ENCODE data around the gene RABGEF1.

GRCh38 chr7:66092648-66092960, 17.0 kb downstream of the ASL start:
- PRO-cap = no peak
CAGE:
- cytosol, long polyA plus RNA = no peak
- long polyA plus RNA = no peak
- nucleus, long polyA plus RNA = no peak

- PRO-cap = no peak
CAGE:
- cytosol, long polyA plus RNA = no peak
- long polyA plus RNA = no peak
- nucleus, long polyA plus RNA = no peak
Measured at GRCh38 chr7:66095171-66095554, 19.5 kb upstream of the CRCP start.

DNA sequence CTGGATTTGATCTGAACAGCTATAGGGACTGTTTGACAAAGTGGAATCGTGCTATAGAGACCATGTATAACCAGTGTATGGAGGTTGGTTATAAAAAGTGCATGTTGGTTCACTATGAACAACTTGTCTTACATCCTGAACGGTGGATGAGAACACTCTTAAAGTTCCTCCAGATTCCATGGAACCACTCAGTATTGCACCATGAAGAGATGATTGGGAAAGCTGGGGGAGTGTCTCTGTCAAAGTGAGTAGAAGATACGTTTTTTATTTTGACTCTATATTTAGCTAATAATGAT, 35.8 kb downstream of the TPST1 start:
- PRO-cap = no peak
CAGE:
- cytosol, long polyA plus RNA = no peak
- long polyA plus RNA = no peak
- nucleus, long polyA plus RNA = no peak

DNA sequence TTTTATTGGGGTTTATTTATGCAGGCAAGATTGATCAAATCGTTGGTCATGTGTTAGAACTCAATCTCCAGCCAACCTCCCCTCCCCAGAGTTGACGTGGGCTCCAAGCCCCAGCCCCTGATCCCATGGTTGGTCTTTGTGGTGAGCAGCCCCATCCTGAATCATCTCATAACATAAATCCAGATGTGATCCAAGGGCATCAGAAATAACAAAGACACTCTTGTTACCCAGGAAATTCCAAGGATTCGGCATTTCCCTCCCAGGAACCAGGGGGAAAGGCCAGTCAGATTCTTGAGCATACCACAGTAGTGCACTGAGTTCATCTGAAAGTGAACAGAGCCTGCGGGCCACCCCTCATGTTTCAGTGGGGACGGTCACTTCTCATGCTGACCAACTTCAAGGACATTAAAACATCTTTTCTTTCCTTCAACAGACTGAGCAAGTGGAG, 151.3 kb downstream of the TPST1 start:
- PRO-cap = no peak
CAGE:
- cytosol, long polyA plus RNA = no peak
- long polyA plus RNA = no peak
- nucleus, long polyA plus RNA = no peak

- PRO-cap = no peak
CAGE:
- cytosol, long polyA plus RNA = no peak
- long polyA plus RNA = no peak
- nucleus, long polyA plus RNA = no peak
Measured at GRCh38 chr7:66555087-66555364, 73.7 kb upstream of the KCTD7 start.

- PRO-cap = bidirectional peak, plus-strand start at chr7:66740733, minus-strand start at chr7:66740594
CAGE:
- cytosol, long polyA plus RNA = start-site peak on the minus strand at chr7:66740585-66740632, 432 and 346 reads in 2 replicates
- long polyA plus RNA = start-site peak on the plus strand at chr7:66740680-66740763, 937 and 579 reads in 2 replicates
- nucleus, long polyA plus RNA = start-site peak on the minus strand at chr7:66740586-66740635, 187 and 106 reads in 2 replicates
Measured at GRCh38 chr7:66739983-66740846, at the start of gene RABGEF1. Gene RABGEF1, plus strand, starts transcription at chr7:66740733.

DNA sequence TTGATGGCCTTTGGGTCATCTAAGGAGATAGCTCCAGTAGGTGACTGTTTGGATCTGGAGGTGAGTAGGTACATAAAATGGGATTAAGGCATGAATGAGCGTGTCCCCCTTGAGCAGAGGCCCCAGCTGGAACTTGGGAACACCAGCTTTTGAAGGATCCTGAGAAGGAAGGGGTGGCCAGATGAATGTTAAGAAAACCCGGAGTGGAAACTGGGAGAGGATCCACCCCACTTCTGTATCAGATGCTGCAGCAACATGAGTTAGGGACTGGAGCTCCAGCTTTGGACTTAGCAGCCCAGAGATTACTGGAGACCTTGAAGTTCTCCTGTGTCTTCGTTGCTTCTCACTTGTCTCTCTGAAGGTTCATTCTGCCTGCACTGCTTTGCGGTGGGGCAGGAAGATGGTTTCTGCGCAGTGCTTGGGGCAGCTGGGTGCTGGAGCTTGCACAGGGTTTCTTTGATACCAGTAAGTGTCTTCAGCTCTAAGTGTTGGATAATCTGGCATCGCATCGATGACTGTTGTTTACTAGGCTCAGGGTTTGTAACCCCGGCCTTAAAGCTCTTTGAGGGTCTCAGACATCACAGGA, 9.3 kb downstream of the TMEM248 start:
- PRO-cap = no peak
CAGE:
- cytosol, long polyA plus RNA = no peak
- long polyA plus RNA = no peak
- nucleus, long polyA plus RNA = no peak

DNA sequence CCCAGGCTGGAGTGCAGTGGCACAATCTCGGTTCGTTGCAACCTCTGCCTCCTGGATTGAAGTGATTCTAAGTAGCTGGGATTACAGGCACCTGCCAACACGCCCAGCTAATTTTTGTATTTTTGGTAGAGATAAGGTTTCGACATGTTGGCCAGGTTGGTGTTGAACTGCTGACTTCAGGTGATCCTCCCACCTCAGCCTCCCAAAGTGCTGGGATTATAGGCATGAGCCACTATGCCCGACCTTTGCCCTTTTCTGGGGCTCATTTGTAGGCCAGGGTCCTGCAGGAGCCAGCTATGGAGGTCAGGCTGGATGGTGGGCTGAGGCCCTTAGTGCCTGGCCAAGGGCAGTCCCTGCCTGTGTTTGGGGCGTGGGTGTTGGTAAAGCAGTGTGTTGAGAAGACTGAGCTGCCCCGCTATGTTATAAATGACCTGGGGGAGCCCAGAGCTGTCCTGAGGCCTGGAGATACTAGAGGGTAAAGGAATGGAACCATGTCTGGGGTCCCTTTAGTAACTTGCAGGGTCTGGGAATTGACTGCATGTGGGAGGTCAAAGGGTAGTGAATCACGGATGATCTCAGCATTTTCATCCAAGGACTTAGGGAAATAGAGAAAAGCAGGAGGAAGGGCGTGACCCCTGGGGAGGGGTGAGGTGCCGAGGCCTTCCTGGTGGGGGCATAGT, 31.2 kb downstream of the TMEM248 start:
- PRO-cap = no peak
CAGE:
- cytosol, long polyA plus RNA = no peak
- long polyA plus RNA = no peak
- nucleus, long polyA plus RNA = no peak

DNA sequence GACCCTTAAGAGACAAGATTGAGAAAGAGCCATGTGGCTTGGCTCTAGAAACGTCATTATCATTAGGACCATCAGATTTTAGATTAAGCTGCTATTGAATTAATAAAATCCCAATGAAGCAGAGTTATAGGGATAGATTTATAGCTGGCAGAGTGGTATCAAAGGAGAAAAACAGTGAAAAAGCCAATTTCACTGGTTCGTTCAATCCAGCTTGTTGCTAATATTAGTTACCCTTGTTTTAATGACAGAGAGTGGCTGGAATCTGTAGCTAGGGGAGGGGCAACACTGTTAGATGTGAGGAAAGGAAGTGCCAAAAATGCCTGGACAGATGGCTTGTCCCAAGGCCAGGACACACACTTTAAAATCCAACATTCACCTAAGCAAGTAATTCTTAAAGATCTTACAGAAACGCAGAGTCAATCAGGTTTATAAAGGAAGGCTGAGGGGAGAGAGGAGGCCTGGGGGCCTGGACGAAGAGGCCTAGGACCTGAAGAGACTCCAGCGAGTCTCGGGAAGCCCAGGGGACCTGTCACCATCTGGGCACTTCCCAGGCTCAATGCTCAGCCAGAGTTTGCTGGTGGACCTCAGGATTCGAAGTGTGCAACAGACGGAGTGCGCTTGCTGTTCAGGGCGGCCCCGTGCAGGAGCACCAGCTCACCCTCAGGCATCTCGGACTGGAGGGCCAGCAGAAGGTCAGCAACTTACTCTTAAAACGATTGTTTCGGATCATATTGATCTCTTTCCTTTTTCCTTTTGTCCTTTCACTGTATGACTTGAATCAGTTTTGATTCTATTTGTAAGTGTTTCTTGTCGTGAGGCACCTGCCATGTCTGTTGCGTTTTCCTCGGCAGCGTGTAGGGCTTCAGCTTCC, 36.7 kb downstream of the TMEM248 start:
- PRO-cap = no peak
CAGE:
- cytosol, long polyA plus RNA = no peak
- long polyA plus RNA = no peak
- nucleus, long polyA plus RNA = no peak

- PRO-cap = no peak
CAGE:
- cytosol, long polyA plus RNA = no peak
- long polyA plus RNA = no peak
- nucleus, long polyA plus RNA = no peak
Measured at GRCh38 chr7:66993830-66994029, 1.7 kb downstream of the SBDS start.

DNA sequence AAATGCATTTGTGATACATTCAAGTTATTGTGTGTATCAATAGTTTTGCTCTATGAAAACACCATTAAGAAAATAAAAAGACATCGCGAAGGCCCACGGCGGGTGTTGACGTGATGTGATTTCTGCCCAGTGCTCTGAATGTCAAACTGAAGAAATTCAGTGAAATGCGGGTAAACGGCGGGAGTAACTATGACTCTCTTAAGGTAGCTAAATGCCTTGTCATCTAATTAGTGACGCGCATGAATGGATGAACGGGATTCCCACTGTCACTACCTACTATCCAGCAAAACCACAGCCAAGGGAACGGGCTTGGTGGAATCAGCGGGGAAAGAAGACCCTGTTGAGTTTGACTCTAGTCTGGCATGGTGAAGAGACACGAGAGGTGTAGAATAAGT, 536.0 kb upstream of the AUTS2 start:
- PRO-cap = no peak
CAGE:
- cytosol, long polyA plus RNA = no peak
- long polyA plus RNA = no peak
- nucleus, long polyA plus RNA = no peak

DNA sequence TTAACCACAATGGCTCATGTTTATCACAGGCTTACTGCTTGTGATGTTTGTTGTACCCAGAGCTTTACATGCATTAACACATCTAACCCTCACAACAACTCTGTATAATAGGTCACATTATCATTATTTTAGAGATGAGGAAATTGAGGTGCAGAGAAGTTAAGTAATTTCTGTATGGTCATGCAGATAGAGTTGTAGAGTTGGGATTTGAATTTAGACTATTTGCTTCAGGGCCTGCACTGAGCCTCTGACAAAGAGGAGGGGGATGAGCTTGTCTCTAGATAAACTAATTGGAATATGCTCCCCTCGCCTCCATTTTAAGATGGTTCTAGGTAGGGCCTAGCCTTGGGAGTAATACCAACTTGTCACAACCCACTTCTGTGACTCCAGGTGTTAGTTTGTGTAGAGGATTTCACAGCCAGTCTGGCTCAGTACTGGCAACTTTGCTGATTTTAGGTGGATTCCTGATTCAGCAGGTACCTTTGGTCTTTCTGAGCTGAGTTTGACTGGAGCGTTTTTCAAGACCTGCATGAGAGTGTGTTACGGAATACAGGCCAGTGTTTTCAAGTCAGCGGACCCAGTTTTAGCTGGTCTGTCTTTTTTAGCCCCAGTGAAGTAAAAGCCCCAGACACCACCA, 19.8 kb downstream of the AUTS2 start:
- PRO-cap = no peak
CAGE:
- cytosol, long polyA plus RNA = no peak
- long polyA plus RNA = no peak
- nucleus, long polyA plus RNA = no peak

- PRO-cap = no peak
CAGE:
- cytosol, long polyA plus RNA = no peak
- long polyA plus RNA = no peak
- nucleus, long polyA plus RNA = no peak
Measured at GRCh38 chr7:69708835-69709422, 110.7 kb downstream of the AUTS2 start.

DNA sequence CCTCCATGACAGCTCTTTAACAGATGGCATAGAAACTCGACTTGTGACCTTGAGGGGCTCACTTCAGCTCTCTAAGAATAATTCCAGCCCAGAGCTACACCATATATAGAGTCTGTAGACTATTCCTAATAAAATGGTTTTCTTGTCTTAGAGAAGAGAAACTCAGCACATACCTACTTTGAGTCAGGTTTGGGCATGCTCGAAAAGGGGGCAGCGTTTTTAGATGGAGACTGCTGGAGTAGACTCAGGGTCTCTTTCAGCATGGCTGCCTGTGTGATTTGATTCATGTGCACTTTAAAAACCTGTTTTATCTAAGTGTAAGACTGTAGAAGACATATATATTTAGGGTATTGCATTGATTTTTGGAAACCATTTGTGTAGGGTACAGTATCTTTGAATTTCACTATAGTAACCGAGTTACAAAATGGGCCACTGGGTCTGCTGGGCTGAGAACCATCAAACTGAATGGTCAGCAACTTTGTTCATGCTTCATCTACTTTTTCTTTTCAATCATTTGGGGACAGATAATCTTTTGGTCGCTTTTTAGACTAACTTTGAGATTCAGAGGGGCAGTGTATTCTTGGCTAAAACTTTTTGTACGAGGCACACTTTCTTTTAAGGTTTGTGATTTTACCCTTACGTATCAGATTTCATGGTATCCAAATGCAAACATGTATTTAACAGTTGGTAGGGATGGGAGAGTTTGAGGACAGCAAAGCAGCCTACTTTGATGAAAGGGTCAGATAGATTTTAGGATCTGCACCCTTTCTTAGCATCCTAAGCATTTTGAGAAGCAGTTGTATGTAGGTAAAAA, 346.1 kb downstream of the AUTS2 start:
- PRO-cap = no peak
CAGE:
- cytosol, long polyA plus RNA = no peak
- long polyA plus RNA = no peak
- nucleus, long polyA plus RNA = no peak

- PRO-cap = no peak
CAGE:
- cytosol, long polyA plus RNA = no peak
- long polyA plus RNA = no peak
- nucleus, long polyA plus RNA = no peak
Measured at GRCh38 chr7:69953705-69954173, 355.5 kb downstream of the AUTS2 start.

- PRO-cap = no peak
CAGE:
- cytosol, long polyA plus RNA = no peak
- long polyA plus RNA = no peak
- nucleus, long polyA plus RNA = no peak
Measured at GRCh38 chr7:70506139-70506338, 625.9 kb upstream of the GALNT17 start.

DNA sequence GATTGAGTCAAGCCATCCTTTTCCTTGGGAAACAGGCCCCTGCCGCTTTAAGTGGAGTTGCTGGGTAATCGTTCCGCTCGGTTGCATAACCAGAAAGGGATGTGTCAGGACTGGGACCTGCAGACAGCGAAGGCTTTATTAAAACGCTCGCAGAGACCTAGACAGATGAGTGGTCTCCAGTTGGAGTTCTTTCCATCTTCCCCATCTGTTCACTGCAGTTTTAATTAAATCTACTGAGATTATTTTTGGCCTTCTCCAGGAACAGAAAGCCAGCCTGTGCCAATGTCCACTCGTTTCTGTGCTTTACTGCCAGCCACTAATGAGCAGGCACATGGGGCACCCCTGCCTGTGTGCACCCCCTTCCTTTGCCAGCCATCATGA, 557.0 kb upstream of the GALNT17 start:
- PRO-cap = no peak
CAGE:
- cytosol, long polyA plus RNA = no peak
- long polyA plus RNA = no peak
- nucleus, long polyA plus RNA = no peak

- PRO-cap = no peak
CAGE:
- cytosol, long polyA plus RNA = no peak
- long polyA plus RNA = no peak
- nucleus, long polyA plus RNA = no peak
Measured at GRCh38 chr7:70648009-70648632, 483.8 kb upstream of the GALNT17 start.

GRCh38 chr7:70668619-70668961, 463.4 kb upstream of the GALNT17 start:
- PRO-cap = no peak
CAGE:
- cytosol, long polyA plus RNA = no peak
- long polyA plus RNA = no peak
- nucleus, long polyA plus RNA = no peak

DNA sequence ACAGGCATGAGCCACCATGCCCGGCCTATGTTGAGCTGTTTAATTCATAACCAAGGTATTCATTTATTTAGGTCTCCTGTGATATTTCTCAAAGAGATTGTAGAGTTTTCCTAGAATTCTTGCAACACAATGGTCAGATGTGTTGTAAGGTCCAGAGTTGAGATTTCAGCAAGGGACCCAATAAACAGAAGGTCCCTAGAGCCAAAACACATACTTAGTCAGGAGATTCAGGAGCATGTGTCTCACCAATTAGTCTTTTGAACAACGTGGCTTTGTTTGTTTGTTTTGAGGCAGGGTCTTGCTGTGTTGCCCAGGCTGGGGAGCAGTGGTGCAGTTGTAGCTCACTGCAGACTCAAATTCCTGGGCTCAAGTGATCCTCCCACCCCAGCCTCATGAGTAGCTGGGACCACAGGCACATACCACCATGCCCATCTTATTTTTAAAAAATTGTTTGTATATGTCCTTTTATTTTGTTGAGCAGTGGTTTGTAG, 321.3 kb upstream of the GALNT17 start:
- PRO-cap = no peak
CAGE:
- cytosol, long polyA plus RNA = no peak
- long polyA plus RNA = no peak
- nucleus, long polyA plus RNA = no peak